M059J (cell line): Measurements from ENCODE around the genes GATA2 and MBD4.

DNA sequence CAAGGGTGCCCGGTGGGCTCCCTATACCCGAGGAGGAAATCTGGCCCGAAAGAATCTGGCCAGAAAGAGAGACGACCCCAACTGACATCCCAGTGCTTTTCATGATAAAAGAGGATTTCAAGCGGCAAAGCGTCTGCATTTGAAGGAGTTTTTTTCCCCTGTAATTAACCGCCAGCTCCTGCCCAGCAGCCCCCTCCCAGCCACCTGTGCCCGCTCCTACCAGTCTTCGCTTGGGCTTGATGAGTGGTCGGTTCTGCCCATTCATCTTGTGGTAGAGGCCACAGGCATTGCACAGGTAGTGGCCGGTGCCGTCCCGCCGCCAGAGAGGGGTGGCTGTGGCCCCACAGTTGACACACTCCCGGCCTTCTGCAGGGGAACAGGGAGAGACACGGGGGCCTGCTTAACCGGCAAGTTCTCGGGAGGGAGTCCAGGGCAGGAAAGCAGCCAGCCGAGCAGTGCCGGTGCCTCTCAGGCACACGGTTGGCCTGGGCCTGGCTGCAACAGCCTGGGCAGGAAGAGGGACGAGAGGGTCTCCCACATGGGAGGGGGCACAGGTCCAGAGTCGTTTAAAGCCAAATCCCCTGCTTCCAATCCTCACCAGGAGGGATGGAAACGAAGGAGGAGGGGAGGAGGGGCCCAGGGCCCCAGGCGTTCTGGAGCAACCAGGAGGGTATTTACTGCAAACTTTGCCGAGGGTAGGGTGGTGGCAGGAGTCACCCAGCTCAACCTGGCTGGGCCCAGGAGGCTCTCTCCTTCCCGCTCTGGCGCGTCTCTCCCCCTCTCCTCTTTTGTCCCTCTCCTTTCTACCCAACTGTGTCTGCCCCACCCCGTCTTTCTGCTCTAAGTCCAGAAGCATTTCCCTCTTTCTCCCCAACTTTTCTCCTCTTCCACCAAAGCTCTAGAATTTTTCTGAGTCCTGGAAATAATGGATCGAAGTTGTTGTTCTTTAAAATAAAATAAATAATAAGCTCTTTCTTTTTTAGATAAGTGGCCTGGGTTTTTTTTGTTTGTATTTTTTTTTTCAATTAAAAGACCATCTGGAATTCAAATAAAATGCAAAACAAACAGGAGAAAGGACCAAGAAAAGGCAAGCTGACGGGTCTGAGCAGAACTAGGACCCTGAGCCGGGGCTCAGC, 9.0 kb downstream of the GATA2 start:
- RAMPAGE, long total RNA: no peak

- RAMPAGE, long total RNA: no peak
Observed at GRCh38 chr3:128488211-128489066, 4.6 kb downstream of the GATA2 start.

DNA sequence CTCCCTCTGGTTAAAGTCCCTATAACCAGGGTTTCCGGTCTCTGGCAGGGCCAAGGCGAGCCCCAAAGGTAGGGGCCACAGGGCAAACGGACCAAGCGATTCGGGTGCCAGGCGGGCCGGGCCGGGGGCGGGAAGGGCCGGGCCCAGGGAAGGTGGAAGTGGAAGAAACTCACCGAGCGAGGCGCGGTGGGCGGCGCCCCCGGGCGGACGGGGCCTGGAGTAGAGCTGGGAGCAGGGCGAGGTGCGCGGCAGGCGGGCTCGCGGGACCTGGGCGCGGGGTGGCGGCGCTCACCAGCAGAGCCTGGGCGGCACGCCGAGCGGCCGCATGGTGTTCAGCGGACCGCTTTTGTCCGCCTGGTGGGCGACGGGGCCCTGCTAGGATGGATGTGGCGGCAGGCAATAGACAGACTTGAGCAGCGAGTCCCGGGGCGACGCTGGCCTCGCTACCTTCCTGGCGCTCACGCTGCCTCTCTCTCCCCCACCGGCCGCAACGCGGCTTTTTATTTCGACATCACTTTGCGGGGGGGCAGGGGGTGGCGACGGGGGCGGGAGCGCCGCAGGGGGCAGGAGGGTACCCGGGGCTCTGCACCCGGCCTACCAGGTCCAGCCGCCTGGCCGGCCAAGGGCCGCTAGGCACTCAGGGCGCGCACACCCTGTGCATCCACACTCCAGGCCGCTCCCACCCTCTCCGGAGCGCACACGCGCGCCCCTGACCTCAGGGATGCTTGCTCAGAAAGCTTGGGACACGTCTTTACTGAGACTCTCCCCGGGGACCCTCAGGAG, at the start of gene GATA2:
GATA2 (minus strand) TSS at position 476 of the 783 bp plus-strand sequence.
- RAMPAGE, long total RNA: no peak

- RAMPAGE, long total RNA: no peak
Observed at GRCh38 chr3:128499517-128500621, 6.9 kb upstream of the GATA2 start.

DNA sequence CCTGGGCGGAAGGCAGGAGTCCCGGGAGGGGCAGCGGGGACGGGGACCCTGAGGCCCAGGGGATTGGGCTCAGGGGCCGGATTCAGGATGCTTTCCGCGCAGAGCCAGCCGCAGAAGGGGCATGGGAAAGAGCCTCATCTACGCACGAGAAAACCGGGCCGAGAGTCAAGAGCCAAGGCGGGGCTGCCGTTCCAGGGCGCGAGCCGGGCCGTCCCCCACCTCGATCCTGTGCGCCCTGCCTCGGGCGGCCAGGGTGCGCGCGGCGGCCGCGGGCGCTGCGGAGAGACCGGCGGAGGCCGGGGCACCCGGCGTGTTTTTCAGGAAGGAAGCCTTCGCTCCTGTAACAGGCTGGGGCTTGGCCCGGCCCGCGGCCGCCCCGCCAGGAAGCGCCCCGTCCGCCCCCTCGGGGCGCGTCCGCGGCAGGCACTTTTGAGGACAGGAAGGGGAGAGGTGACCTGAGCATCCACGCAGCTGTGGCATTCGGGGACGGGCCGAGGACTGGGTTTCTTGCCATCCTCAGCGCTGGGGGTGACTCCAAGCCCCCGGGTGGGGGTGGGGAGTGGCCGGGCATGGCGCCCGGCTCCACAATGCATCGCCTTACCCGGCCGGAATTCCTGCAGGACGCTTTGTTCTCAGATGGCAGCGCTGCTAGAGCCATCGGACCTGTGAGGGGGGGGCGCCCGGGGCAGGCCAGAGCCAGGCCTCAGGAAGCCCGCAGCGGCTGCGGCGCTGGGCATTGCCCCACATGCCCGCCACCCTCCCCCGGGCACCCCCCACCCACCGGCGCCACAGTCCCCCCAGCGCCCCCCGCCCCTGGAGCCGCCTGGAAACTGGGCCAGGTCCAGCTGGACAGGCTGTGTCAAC, 62.4 kb upstream of the GATA2 start:
- RAMPAGE, long total RNA: no peak

- RAMPAGE, long total RNA: no peak
Observed at GRCh38 chr3:128584106-128584893, 66.3 kb downstream of the RPN1 start.

DNA sequence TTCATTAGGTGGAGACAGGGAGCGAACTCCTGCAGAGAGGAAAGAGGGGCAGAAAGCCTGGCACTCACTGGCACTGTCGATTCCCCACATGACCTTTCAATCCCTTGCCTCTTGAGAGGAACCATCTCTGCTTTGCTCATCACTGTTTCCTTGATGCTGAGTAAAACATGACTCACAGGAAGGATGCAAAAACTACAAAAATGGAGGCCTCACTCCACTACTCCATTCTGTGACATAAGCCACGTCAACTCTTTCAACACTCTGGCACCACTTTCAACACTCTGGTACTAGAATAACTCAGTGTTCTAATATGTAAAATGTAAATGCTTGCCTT, 31.1 kb downstream of the RPN1 start:
- RAMPAGE, long total RNA: no peak

GRCh38 chr3:128623640-128624146, 26.9 kb downstream of the RPN1 start:
- RAMPAGE, long total RNA: no peak

DNA sequence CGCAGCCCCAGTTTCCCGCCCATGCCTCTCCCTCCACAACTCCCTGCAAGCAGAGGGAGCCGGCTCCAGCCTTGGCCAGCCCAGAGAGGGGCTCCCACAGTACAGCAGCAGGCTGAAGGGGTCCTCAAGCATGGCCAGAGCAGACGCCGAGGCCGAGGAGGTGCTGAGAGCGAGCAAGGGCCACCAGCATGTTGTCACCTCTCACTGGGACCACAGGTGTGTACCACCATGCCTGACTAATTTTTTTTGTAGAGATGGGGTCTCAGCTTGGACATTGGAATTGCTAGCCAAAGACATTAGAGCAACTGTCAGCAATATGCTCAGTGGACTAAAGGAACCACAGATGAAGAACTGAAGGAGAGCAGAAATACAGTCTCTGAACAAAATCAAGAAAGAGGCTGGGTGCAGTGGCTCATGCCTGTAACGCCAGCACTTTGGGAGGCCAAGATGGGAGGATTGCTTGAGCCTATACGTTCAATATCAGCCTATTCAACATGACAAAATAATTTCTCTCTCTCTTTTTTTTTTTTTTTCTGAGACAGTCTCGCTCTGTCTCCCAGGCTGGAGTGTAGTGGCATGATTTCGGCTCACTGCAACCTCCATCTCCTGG, 17.4 kb downstream of the RAB7A start:
- RAMPAGE, long total RNA: no peak

DNA sequence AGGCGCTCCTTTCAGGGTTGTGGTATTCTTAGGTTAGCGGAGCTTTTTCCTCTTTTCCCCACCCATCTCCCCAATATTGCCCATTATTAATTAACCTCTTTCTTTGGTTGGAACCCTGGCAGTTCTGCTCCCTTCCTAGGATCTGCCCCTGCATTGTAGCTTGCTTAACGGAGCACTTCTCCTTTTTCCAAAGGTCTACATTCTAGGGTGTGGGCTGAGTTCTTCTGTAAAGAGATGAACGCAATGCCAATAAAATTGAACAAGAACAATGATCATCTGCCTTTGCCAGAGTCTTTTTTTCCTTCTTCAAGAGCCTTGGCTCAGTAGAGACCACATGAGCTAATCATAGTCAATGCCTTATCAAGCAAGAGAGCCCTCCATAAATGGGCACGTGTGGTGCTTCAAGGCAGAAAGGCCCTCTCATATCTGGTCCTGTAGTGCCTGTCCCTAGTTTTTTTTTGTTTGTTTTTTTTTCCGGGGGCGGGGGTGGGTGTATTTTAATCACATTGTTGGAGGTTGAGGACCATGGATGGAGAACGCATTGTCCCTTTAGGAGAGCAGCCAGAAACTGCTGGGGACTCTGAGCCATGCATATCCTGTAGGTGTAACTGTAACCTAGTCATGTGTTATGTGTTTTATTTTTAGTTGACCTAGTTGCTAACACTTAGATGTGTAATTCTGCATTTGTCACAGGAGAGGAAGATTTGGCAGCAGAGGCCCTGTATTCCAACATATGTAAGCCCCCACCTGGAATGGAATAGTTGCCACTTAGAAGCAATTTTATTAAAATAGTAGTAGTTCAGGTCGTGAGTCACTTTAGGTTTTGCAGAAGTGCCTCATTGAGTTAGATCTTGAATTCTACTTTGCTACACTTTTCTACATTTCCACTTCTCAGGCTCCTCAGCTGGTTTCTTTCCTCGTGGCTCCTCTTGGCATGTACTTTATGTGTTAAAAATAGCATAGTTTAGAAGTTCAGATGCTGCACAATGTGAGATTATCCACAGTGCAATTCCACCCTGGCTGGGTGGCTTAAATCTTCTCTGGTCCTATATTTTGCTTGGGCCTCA, 64.6 kb upstream of the ACAD9 start:
- RAMPAGE, long total RNA: no peak

DNA sequence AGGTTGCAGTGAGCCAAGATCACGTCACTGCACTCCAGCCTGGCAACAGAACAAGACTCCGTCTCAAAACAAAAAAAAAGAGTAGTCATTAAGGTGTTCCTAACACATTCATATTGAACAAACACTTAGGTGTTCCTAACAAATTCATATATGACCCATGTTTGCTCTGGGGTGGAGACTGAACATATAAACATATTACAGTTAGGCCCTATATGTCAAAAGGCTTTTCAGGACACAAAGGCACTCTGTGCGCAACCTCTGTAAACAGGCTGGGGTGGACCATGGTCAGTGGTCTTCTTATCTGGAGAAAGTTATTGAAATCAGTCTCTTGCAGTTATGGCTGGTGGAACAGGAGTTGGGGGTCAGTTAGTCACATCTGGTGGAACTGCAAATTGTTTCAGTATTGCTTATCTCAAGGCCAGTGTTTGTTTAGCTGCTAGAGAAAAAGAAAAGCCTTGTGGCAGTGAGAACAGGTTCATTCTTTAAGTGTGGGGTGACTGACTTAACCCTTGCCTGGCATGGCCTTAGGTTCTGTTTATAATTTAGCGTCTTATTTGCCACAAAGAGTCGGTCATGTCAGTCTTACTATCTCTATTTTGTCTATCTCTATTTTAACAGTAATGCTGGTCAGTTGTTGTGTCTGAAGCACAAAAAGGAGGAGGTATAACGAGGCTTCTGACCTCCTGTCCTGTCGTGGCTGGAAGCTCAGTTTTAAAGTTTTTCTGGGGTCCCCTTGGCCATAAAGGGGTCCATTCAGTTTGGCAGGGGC, 5.9 kb upstream of the GP9 start:
- RAMPAGE, long total RNA: no peak

DNA sequence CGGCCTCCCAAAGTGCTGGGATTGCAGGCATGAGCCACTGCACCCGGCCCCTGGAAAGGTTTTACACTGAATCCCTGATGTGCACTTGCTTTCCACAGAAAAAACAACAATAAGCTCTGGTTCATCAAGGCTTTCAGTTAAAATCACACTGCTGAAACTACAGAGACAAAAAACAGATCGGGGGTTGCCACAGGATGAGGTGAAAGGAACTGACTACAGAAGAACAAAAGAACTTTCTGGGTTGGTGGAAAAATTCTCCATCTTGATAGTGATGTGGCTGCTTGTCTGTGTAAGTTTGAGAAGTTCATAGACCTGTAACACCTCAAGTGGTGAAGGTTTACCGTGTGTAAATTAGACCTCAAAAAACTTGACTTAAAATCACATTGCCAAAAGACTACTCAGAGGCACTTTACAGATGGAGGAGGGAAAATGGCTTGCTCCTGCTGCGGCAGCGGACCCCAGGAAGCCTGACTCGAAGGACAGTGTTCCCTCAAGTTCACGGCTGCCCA, 2.8 kb downstream of the RAB43 start:
- RAMPAGE, long total RNA: no peak

DNA sequence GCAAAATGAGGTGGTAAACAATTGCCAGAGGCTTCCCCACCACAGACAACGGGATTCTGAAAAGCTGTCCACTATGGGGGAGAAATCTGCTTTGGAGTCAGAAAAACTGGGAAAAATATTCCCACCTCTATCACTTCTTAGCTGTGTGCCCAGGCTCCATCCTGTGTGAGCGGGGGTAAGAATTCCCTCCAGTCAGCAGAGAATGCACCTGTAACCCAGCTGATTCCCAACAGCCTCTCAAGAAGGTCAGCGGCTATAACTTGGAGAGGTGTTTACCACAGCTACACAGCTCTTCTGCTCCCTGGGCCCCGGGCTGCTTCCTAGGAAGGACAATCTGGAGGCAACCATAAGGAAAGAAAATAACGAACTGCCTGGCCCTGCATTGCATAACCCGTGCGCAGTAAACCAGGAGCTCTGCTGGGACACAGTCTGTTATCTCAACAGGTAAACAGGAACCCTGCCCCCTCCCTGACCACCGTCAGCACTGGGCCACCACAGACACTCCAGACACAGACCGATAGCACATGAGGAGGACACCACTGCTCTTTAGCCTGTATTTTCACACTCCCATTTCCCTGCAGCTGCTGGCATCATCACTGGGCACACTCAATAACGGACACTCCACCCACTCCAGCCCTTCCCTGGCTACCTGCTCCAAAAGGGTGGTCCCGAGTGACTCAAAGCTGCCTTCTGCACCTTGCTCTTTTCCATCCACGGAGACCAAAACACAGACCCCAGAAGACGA, 2.1 kb downstream of the RAB43 start:
- RAMPAGE, long total RNA: no peak

DNA sequence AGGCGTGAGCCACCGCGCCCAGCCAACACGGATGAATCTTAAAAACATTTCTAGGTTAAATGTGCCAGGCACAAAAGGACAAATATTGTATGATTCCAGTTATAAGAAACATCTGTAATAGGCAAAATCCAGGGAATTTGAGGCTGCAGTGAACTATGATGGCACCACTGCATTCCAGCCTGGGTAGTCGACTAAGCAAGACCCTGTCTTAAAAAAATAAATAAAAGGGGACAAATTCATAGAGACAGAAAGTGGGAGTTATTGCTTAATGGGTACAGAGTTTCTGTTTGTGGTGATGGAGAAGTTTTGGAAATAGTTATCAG, 27.5 kb upstream of the CNBP start:
- RAMPAGE, long total RNA: no peak

- RAMPAGE, long total RNA: start-site peak on the minus strand at chr3:129439918-129439953, 40 and 17 reads in 2 replicates
Observed at GRCh38 chr3:129439242-129440428, at the start of gene MBD4. Gene MBD4 (minus strand): TSS chr3:129439948.

DNA sequence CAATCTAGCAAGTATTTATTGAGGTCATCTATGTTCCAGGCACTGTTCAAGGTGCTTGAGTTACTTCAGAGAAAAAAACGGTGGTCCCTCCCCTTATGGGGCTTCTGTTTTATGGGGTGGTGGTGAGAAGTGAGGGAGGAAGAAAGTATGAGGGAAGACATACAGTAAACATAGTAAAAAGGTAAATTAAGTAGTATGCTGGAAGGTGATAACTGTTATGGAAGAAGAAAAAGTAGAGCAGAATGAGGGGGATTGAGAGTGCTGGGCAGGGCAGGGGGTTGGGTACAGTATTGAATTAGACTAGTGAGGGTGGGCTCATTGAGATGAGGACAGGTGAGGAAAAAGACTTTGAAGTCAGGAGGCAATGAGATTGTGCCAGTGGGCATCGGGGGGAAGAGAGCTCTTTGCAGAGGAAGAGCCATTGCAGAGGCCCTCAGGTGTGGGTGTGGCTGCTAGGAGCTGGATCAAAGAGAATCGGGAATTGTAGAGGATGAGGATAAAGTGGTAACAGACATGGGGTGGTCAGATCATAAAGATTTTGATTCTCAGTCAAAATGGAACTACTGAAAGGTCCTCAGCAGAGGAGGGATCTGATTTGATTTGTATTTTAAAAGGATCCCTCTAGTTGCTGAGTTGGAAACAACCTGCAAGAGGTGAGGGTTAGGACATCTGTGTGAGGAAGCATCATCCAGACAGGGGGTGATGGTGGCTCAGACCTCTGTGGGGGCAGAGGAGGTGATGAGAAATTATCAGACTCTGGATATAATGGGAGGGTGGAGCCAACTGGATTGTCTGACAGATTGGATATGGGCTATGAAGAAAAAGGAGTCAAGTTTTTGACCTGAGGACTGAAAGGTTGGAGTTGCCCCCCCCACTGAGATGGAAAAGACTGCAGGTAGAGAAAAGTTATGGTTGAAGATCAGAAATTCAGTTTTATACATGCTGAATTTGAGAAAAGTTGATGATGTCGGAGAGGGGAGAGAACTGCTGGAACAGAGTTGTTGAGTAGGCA, 12.4 kb downstream of the IFT122 start:
- RAMPAGE, long total RNA: no peak

DNA sequence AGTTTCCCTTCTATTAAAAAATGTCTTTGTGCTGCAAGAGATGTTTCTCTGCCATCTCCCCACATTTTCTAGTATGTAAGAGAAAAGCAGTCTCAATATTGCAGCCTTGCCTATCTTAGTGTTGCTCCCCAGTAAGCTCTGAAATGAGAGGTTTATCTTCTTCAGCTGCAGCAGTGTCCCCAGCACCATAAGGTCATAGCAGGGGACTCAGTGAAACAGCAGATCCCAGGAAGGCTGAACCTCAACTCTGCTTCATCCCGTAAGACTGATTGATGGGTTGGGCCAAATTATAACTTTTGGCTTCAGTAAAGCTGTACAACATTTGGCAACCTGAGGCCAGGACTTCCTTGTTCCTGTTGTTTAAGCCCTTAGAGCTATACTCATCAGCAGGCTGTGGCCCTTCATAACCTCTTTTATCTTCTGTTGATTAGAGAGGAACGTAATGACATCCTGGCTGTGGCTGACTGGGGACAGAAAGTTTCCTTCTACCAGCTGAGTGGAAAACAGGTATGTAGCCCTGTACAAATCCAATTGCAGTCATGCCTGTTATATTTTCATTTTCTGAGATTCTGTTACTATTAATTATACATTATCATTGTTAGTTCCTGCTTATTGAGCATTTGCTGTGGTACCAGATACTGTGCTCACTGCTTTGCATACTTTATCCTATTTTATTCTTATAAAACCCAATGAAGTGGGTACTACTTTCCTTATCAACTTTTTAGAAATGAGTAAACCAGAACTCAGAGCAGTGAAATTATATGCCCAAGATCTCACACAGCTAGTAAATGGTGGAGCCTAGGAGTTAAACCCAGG, 29.1 kb downstream of the IFT122 start:
- RAMPAGE, long total RNA: no peak

- RAMPAGE, long total RNA: no peak
Observed at GRCh38 chr3:129513533-129513902, 14.9 kb upstream of the RHO start.

DNA sequence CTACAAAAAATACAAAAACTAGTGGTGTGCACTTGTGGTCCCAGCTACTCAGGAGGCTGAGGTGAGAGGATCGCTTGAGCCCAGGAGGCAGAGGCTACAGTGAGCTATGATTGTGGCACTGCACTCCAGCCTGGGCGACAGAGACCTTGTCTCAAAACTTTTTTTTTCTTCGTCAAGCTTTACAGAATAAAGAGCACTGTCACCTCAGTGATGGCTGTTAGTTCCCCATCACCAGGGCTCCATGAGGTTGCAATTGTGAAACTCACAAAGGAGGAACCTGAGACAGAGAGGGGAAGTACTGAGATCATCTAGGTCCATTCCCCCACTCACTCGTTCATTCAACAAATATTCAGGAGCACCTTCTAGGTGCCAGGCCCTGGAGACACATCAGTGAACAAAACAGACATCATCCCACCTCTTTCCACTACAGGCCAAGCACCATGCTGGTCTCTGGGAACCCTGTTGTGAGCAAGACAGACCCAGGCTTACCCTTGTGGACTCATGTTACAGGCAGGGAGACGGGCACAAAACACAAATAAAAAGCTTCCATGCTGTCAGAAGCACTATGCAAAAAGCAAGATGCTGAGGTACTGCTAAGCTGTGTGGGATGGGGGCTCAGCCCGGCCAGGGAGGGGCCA, 2.3 kb upstream of the RHO start:
- RAMPAGE, long total RNA: no peak

DNA sequence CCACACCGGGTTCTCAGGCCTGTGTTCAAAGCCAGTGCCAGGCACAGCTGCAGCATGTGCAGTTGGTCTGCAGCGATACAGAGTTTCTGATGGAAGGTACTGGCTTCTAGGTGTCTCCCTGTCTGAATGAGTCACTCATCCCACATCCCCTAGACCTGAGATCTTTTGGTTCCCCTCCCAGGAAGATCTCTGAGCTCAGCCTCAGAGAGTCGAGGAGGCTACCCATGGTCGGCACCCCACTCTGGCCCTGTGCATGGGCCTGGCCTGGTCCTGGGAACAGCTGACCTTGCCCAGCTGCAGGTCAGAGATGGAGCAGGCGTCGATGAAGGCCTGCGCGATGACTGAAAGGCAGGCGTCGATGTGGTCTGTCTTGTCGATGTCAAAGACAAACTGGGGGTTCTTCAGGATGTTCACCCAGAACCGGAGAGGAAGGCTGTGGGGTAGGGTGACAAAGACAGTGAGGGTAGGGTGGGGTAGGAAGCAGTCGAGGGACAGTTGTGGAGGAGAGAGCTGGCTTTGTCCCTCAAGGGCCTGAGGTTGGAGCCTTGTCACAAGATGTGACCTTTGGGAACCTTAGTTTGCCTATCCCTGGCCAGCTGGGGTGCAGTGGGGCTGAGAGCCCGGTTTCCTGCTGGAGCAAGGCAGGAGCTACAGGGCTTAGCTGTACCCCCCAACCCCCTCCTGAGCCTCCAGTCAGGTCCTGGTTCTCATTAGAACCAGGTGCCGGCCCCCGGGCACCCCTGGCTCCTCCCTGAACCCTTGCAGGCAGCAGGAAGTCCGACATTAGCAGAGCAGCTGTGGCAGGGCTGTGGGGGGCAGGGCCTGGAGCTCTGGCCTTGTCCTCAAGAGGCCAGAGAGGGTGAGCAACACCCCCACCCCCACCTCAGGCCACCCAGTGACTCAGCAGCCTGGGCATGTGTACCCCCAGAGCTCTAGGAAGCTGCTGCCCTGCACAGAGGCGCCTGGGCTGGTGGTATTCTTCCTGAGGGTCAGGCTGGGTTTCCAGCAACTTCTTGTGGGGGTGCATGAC, 15.5 kb downstream of the H1-8 start:
- RAMPAGE, long total RNA: no peak